Osteocyte (in vitro differentiated cells): ENCODE data around the genes CR1 and CD34.

DNA sequence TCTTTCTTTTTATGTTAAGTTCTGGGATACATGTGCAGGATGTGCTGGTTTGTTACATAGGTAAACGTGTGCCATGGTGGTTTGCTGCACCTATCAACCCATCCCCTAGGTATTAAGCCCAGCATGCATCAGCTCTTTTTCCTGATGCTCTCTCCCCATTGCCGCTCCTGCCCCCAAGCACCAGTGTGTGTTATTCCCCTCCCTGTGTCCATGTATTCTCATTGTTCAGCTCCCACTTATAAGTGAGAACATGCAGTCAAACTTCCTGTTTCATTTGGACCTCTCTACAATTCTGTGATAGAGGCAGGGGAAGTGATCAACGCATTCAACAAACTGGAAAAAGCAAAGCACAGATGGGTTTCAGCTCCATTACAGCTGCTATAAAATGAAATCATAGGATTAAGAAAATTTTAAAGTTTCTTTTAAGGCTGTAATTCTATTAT is 23.3 kb upstream of the CD55 start:
- PRO-cap = no peak

DNA sequence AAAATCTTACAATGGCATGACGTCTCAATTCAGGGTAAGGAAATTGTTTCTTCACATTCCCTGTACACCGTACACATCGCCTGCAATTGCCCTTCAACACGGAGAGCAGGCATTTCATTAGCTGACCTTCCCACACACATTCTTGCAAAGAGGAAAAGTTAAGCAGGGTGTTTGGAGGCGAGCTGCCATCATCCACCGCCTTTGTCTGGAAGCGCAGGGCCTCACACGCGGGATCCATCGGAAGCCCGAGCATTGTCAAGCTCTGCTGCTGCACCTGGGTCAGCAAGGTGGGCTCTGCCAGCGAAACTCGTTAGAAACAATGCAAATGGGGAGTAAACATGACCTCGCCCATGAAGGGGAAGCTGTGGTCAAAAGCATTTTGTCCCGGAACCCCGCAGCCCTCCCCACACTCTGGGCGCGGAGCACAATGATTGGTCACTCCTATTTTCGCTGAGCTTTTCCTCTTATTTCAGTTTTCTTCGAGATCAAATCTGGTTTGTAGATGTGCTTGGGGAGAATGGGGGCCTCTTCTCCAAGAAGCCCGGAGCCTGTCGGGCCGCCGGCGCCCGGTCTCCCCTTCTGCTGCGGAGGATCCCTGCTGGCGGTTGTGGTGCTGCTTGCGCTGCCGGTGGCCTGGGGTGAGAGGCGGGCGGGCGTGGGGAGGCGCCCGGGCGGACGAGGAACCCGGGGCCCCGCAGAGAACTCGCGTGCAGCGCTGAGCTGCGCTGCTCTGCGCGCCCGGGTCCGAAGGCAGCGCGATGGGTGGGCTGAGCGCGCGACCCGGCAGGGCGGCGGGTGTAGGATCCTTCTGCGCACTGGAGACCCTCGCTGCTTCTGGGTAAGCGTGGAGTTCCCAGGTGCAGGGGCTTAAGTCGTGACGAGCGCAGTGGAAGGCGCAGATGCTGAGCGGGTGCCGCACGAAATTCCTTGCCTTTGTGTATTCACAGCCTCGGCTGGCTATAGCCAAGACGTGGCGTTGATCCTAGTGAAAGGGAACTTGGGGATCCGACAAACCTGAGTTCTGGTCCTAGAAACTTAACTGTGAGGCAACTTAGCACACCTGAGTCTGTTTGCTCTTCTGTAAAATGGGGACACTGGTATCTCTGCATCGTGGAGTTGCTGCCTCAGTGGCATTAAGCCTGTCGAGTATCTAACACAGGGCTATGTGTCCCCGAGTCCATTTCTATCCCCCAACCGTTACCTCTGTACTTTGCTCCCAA is at the start of gene CR1:
Gene CR1 (plus strand): TSS at position 407 of the 1,220 bp plus-strand sequence.
- PRO-cap = no peak

DNA sequence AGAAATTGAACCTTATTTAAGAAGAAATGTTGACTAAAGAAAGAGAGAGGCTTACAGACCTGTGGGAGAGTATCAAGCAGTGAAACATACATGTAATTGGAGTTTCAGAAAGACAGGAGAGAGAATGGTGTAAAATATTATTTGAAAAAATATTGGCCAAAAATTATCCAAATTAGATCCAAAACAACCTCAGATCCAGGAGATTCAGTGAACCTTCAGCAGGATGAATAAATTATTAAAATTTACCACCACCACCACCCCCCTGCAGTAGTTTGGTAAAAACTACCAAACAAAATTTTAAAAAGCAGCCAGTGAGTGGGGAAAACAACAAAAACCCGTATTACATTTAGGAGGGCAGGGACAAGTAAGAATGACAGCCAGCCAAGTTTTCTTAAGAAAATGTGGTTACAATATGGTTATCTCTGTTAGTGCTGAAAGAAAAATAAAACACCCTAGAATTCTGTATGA is 14.6 kb downstream of the CD46 start:
- PRO-cap = no peak

DNA sequence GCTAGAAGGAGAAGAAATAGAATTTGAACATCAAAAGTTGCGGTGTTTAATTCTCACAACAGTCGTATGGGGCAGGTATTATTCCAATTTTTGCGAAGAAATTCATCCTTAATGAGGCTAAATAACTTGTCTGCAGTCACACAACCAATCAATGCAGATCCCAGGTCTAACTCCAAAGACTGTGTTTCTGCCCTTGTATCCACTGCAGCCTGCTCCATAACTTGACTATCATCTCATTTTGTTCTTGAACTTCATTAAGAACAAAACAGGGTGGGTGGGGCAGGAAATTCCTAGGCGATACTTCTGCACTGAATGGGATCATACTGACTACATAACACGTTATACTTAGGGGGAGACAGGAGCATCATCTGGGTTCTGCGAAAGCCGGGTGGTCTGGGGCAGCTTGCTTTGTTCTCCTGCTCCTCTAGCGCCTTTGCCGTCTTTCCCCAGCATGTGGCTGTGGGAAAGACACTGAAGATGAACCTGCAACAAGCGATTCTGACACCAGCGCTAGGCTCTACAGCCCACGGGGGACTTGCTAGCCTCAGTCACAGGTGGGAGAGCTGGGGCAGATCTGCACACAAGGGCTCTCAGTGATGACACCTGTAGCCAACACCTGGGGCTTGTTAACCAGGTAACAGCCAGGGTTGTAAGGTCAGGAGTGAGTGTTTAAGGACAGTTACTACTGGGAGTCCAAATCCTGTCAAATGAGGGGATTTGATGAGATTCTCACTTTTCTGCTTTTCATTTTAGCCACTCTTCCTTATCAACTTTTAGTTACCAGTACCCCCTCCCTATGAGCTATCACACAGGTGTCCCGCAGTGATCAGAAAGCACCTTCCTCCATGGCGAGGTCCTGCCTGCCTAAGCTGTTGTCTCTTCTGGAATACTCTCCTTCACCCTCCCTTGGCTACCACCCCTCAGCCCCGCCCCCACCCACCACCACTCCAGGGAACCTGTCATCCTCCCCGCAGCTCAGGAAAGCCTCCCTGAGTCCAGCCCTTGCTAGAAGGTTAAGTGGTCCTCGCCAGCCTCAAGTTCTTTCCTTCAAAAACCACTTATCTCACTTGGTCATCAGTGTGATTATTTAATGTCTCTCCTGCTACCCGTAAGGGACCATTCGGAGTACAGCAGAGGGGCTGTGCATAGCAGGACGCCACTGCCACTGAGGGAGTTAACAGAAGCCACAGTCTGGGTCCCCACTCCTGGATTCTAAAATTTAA is 52.0 kb downstream of the CD46 start:
- PRO-cap = no peak

- PRO-cap = no peak
These were observed 61.9 kb downstream of the CD46 start for GRCh38 chr1:207813486-207814515.

DNA sequence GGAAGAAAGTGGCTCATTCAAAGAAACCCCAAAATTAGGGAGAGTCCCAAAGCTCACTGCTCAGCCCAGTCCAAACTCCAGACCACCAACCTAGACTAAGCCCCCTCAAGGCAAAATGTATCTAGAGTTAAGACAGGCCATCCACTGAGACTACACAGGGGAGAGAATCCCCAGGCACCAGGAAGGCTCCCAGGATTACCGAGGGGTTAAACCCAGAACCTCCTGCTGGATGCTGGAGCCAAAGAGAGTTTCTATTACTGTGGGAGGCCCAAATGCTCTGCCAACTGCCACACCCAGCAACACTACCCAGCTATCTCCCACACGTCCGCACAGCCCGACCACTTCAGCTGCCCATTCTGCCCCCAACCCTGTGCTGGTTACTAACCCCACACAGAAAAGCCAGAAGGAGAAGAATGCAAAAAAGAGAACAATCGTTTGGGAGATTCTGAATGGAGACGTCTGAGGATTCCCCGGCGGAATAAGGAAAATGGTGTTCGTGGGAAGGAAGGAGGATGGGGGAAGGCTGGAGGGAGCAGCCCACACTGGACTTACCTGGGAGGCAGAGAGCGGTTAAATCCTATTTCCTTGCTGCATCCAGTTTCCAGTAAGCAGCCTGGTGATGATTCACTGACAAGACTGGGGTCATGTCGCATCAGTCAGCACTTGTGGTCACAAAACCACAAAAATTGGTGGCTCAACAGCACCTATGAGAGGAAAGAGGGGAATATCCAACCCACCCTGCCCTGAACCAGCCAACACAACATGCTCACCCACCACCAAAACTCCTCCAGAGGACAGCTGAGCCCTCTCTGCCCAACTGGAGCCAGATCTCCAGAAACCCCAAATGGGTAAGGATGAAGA is 63.8 kb downstream of the CD46 start:
- PRO-cap = no peak

DNA sequence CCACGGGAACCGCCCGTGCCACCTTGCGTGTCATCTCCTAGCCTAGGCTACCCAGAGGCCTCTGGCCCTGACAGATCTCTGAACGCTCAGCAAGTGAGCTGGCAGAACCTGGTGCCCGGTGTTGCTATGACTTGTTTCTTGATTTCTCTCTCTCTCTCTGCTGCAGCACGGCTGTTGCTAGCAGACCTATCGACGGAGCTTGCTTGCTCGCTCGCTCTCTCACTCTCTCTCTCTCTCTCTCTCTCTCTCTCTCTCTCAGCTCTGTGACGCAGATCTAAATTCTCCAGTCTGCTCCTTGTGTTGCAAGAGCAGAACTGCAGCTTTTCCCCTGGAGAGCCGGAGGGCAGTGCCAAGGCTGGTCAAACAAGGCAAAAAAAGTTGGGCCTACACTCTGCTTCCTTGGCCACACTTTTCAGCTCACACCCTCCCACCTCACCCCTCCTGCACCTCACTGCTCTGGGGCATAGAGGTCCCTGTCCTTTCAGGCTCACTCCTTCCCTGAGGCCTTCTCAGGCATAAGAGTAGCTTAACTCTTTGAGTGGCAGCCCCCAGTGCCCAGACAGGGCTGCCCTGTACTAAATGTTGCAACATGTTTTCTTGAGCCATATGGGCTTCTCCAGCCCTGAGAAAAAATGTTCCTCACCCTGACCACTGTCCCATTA is 72.1 kb downstream of the CD46 start:
- PRO-cap = bidirectional peak, plus-strand start at position 311 of the sequence, minus-strand start at position 162 of the sequence

DNA sequence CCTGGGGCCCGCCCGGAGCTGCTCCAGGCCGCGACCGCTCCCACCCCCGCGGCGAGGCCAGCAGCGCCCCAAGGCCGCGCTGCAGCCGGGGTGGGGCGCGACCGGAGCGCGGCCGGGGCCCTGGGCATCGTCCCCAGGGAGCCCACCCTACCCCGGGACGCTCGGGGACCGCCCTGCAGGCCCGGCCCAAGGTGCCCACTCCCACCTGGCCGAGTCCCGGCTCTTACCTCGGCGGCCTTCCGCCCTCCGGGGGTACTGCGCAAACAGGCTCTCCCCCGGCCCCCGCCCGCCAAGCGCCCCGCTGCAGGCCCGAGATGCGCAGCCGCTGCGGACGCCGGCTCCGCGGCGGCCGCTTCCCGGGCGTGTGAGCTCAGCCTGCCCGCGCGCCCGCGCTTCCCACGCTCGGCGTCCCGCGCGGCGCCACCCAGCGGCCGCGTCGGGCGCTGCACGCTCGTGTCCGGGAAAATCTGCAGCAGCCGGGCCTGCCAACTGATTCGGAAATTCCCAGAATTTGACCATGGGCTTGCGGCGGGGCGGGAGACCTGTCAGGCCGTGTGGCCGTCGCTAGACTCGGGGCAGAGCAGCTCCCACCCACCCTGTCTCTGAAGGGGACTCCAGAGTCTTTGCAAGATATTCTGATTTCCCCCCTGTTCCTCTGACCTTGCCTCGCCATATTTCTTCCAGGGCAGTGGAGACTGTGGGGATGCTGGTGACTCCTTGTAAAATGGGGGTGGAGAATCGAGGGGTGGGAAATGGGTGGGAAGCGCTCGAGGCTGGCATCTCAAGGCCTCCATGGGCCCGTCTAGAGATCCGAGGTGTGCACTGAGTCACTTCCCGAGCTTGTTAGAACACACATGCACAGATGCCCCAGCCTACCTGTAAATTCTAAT is 41.9 kb downstream of the CD34 start:
- PRO-cap = unidirectional peak, minus-strand start at position 366 of the sequence

GRCh38 chr1:207892571-207892990 is 18.3 kb downstream of the CD34 start:
- PRO-cap = no peak

DNA sequence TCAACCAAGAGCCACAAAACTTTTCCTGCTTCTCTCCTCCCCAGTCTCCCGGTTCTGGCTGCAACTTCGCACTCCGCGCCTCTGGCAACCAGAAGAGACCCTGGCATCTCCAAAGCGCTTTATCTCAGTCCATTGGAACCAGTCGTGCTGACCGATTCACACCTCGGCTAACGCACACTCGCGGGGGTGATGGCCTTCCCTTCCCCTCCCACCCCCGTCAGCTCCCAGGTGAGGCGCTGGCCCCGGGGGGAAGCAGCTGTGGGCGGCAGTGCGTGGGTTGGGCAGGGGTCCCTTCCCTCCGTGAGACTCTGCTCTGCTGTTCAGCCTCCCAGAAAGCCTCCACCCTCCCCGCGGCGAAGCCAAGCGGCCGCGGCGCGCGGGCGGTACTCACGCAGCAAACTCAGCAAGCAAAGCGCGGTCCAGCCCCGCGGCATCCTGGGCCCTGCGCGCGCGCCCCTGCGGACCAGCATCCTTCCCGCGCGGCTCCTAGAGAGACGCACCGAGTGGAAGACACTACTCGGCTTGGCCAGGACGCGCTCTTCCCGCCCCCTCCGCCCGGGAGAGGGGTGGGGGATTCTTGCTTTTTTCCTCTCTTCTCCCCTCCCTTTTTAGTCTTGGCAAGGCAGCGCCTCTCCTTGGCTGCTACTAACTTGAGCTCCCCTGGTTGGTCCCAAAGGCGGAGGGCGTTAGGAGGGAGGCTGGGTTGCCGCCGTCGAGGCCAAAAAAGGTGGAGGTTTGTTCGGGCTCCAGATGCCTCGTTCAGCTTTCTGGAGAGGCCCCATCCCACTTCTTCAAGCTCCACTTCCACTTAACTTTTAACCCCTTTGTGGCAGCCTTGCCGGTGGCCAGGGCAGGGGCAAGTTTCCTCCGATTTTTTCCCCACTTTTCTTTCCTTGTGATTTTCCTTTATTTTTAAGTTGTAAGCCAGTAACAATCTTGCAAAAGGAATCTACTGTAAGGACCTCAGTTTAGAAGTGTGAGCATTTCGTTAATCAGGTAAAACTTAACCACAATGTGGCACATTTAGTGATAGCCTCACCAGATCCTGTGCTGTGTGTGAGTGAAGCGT is at the start of gene CD34:
Gene CD34 (minus strand): TSS at position 515 of the 1,069 bp plus-strand sequence.
- PRO-cap = no peak

DNA sequence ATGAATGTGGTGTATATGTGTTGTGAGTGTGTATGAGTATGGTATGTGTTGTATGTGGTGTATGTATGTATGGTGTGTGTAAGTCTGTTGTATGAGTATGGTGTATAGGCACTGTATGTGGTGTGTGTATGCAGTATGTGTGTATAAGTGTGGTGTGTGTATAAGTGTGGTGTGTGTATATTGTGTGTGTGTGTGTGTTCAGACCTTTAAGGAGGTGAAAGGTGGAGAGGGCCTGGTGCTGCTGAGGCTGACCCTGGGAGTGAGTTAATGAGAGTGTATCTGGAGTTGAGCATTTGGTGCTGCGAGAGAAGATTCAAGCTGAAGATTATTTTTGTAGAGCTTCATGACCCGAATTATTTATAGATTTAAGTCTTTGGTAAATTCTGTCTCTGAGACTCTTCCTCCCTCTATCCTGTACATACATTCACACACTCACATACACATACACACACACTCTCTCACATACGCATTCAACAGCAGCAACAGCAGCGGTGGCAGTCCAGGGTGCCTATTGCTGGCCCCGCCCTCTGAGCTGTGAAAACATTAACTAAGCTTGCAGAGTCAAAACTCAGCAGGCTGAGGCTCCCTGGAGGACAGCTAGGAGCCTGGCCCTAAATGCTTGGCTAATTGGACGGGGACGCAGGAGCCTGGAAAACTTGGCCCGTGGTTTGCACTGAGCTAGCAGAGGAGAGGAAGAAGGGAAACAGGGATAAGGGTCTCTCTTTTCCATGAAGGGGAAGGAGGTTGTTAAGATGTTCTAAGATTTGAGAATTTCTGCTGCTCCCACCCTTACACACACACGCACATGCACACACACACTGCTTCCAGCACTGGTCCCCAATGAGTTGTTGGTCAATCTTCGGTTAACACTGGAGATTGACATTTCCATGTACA is 94.5 kb downstream of the PLXNA2 start:
- PRO-cap = no peak

DNA sequence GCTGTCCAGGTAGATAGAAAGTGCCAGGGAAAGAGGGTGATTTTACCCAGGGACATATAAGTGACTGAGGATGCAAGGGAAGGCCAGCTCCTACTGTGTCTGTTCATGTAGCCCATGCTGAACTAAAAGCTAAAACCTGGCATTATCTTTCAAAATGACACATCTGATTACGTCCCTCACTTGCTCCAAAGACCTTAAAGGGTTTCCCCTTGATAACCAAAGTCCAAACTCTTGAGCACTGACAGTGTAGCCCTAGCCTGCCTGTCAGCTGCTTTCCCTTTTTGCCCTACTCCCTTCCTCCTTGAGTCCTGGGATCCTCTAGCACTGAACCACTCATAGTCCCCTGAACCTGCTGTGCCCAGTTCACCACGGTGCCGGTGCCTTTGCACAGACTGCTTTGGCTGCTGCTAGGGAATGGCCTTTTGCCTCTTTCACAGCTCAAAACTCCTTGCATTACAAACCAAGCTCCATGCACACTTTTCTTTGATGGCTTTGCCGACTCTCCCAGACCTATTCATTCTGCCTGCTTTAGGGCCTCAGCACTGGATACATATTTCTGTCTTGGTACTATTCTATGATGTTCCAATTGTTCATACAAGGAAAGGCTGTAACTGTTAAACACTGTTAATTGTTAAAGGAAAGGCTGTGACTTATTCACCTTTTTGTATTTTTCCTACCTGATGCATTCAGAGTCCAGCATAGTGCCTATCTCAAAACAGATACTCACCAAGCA is 67.4 kb downstream of the PLXNA2 start:
- PRO-cap = no peak

GRCh38 chr1:208183956-208185016 is 59.9 kb downstream of the PLXNA2 start:
- PRO-cap = no peak

- PRO-cap = no peak
These were observed 45.9 kb downstream of the PLXNA2 start for GRCh38 chr1:208198129-208198747.

DNA sequence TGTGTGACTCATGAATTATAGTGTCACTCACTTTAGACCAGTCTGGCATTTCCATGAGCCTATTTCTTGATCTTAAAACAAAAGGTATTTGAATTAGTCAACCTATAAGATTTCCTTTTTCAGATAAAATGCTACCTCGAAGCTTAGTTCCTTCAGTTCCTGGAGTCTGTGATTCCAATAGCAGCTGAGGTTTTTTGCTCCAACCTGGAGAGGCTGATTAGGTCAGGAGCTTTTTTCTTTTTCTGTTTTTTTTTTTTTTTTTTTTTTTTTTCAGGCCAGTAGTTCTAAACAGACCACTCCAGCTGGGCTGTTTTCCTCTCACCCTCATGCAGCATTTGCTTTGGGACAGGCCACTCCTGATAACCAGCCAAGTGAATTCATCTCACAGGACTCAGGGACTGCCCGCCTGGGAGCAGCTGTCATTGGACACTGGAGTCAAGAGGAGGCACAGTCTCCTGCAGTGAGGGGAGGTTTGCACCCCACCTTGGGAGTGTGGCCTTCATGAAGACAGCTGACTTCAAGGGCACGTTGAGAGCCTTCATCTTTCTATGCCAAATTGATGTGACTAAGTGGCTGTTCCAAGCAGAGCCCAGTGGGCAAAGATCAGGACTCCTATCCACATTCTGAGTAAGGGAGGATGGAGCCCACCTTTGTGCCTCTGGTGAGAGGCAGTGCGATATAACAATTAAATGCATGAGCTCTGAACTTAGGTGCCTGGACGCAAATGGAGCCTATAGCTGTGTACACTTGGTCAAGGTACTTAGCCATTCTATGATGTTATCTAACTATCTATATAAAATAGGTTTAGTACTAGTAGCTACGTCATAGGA is 22.8 kb downstream of the PLXNA2 start:
- PRO-cap = no peak

DNA sequence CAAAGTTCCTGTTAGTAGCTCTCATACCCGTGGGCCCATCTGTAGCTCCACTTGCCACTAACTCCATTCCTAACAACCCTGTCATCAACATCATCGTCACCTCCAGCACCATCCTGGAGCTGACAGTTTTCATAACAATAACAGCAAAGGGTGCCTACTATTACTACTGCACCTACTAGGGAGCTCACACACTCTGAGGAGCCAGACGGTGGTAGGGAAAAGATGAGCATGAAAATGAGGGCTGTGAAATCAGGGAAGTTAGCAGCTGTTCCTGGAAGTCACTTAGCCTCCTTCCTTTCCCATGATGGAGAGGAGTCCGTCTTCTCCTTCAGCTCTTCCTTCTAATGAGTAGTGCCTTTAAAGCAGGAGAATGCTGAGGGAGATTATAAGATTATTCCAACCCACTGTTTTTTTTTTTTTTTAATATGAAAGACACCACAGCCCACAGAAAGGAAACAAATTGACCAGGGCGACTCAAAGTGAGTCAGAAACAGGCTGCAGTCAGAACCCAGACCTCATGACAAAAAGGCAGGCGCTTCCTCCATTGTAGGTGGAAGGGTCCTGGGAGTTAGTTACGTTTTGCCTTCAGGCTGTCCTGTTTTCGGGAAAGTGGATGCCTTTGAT is 21.2 kb downstream of the PLXNA2 start:
- PRO-cap = no peak

- PRO-cap = no peak
These were observed 5.2 kb downstream of the PLXNA2 start for GRCh38 chr1:208238853-208239440.

GRCh38 chr1:208242816-208243565 is 1.2 kb downstream of the PLXNA2 start:
- PRO-cap = unidirectional peak, plus-strand start at chr1:208243376

DNA sequence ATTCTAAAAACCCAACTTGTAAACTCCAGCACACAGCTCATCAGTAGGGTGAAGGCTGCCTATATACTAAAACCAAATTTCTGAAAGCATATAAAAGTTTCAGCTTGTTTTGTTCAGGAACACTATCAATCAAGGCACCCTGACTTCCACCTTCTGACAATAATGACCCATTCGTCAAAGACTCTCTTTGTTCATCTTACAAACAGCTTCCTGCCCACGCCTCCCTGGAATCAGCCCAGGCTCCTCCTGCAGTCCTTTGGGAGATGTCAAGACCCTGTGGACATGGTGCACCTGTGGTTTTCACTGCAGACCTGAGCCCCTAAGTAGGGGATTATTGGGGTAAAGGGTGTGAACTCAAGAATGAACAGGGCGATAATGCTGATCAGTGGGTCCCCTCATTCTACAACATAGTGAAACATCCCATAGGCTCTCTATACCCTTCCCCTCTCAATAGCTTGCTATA is 178.9 kb upstream of the CAMK1G start:
- PRO-cap = no peak

GRCh38 chr1:209427670-209429005 is 155.4 kb upstream of the CAMK1G start:
- PRO-cap = no peak